Pericardium fibroblast (primary cell): ENCODE measurements around the gene EPHB1.

DNA sequence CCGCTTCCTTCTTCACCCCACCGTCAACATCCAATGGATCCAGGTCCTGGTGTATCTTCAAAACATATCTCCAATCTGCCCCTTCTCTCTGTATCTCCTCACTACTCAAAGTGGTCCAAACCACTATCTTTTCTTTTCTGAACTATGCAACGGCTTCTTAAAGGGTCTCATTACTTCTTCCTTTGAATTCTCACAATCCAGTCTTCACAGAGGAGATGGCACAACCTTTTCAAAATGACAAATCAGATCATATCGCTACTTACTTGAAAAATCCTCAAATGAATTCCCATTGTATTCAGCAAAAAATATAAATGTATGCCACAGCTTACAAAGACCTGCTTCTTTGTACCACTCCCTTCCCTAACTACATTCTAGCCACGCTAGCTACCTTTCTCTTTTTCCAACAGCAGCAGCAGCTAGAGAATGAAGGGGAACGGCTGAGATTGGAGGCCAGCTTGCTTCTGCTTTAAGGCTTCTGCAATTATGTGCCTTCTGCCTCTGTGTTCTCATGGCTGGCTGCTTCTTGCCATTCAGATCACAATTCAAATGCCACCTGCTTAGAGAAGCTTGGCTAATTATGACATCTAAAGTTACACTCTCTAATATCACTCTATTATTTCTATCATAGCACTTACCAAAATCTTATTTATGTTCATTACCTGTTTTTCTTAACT lies 95.4 kb downstream of the RYK start:
- RAMPAGE, long total RNA = no peak

DNA sequence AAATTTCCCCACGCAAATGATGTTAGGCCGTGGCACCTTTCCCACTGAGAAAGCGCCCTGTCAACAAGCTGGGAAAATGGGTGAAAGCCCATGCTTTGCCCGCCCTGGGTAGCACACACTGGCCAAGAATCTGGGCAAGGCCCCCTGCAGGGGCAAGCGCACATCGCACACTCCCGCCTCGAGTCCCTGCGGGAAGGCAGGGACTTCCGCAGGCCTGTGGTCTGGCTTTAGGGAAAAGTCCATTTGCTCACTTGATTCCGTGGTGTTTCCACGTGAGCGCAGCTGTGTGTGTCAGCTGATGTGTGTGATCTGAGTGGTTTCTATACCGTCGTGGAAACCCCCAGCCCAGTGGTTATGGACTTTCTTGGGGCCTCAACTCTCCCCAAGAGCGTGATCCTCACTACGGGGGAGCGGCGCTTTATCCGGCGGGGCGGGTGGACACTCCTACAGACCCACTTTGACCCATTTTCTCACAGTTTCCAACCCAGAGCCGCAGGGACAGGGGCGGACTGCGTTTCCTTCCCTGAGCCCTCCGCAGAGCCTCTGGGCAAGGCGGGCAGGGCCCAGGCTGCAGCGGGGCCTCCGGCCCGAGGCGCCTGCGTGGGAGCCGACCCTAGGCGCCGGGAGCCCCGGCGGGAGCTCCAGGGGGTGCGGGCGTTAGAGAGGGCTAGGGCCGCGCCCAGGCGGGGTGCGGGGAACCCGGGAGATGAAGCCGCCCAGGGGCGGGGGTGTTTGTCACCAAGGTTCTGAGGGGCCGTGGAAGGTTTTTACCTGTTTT lies 61.6 kb downstream of the AMOTL2 start:
- RAMPAGE, long total RNA = no peak

DNA sequence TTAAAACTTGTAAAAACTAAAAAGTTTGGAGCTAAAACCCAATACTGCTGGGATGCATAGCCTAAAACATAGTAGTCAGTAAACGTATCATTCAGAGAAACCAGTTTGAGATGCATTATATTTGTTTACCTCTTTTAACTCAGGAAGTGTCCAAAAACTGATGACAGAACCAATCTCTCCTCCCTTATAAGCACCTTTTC lies 58.4 kb downstream of the CEP63 start:
- RAMPAGE, long total RNA = no peak

- RAMPAGE, long total RNA = no peak
These were observed 13.2 kb upstream of the KY start for GRCh38 chr3:134663899-134664547.

GRCh38 chr3:134794835-134795815 lies at the start of gene EPHB1:
EPHB1 (plus strand) TSS chr3:134795260.
- RAMPAGE, long total RNA = no peak

DNA sequence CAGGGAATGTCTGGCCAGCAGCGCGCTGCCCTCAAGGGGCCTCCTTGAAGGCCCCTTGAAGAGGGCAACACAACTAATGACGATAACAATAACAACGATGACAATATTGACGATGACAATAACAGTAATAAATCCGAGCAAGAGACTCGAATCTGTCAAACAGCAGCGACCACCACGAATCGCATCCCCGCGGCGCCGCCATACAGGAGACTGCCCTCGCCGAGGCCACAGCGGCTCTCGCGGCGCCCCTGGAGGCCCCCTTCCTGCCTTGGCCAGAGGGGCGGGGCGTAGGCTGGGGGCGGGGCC lies 277 bp upstream of the PPP2R3A start:
- RAMPAGE, long total RNA = no peak

GRCh38 chr3:136098715-136099283 lies 97.3 kb downstream of the MSL2 start:
- RAMPAGE, long total RNA = no peak

DNA sequence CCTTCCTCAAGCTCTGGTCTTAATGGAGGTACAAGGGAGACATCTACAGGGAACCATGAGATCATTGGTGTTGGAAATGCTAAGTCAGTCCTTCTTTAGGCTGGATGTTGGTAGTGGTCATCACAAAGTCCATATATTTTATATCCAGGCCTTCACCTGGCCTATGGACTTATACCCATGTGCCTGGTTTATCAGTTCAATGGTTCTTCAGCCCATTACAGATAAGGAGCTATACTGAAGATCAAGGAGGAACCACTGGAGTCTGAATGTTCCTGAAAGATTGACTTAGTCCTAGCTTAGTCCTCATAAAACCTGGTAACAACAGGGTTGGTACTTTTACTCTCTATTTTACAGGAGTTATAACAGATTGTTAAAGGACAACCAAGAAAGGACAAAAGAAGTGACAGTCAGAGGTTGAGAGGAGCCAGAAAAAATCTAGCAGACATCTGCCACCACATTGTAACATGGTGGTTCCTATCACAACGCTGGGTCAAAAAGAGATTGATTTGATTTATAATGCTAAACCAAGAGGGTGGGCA lies 134.8 kb downstream of the STAG1 start:
- RAMPAGE, long total RNA = no peak

DNA sequence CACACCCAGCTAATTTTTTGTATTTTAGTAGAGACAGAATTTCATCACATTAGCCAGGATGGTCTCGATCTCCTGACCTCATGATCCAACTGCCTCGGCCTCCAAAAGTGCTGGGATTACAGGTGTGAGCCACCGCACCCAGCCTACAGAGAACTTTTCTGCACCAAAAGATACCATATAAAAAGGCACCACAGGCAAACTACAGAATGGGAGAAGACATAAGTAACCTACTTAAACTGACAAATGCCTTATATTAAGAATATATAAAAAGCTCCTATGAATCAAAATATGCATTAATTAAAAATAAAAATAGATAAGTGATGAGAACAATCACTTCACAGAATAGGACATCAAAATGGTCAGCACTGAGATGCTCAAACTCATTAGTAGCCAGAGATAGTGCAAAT lies 40.0 kb downstream of the STAG1 start:
- RAMPAGE, long total RNA = no peak

DNA sequence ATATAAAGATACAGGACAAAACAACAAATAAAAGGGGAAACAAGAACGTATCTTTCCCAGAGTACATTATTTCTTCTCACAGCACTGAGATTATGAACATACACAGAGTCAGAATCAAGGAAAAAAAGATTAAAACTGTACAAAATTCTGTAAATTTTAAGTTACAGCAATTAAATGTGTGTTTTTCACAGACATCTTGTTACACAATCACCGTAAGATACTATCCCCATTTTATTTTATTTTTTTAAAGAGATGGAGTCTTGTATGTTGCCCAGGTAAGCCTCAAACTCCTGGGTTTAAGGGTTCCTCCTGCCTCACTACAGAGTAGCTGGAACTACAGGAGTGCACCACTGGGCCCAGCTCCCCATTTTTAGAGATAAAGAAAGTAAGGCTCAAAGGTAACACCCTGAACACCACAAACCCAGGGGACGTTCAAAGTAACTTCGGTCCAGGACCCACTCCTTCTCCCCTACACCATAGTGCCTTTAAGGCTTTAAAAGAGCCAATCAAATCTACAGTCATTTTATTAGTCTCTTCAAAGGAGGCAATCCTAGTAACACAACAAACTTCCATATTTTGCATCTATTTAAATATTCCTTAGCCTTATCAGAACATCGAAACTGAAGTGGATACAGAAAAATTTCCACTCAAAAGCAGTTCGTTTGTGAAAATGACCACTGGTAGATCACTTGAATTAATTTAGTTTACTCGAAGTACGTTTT lies 2.1 kb downstream of the STAG1 start:
- RAMPAGE, long total RNA = no peak

GRCh38 chr3:136858467-136858806 lies 3.6 kb upstream of the NCK1 start:
- RAMPAGE, long total RNA = no peak

- RAMPAGE, long total RNA = no peak
These were observed 1.4 kb upstream of the NCK1 start for GRCh38 chr3:136860596-136861107.

DNA sequence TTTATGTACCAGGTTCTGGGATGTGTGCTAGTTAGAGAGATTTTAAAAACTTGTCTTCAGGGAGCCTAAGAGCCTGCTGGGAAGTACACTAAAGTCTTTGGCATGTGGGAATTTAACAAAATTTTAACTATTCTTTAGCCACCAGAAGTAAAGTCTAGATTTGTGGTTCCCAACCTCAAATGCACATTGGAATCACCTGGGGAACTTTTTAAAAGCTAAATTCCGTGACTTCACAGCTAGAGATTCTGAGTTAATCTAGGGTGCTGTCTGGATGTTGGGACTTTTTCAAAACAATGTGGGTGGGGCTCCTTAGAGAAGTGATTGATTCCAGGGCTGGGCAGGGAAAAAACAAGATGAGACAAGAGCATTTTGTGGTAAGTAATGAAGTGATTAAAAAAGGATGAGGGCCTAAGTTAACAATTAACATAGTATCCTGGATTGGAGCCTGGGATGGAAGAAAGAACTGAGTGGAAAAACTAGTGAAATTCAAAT lies 3.5 kb downstream of the IL20RB start:
- RAMPAGE, long total RNA = no peak

- RAMPAGE, long total RNA = no peak
These were observed 27.0 kb downstream of the IL20RB start for GRCh38 chr3:136984718-136985341.

- RAMPAGE, long total RNA = no peak
These were observed 74.7 kb downstream of the IL20RB start for GRCh38 chr3:137032471-137032928.

- RAMPAGE, long total RNA = no peak
These were observed 980 bp downstream of the DZIP1L start for GRCh38 chr3:138114352-138114903.

DNA sequence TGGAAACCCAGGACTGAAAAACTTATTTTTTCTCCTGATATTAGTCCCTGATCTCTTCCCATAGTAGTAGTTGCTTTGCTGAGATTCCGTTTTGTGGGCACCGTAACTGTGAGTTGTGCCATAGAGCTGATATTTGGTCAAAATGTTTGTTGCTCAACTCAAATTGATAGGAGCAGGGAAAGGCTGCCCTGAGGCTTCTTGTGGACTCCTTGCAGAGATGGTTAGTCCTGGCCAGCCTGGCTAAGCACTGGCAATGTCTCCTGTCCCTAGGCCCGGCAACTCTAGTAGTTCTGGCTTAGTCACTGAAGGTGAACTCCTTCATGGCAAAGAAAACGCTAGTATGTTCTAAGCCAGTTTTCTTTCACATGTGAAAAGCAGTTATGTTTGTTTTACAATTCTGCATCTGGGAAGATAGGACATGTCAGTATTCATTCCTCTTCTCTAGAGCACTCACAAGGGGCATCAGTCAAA lies 695 bp upstream of the DZIP1L start:
- RAMPAGE, long total RNA = no peak

- RAMPAGE, long total RNA = no peak
These were observed 368 bp upstream of the MRAS start for GRCh38 chr3:138347936-138348485.

- RAMPAGE, long total RNA = no peak
These were observed 33.1 kb downstream of the MRAS start for GRCh38 chr3:138381367-138381954.

DNA sequence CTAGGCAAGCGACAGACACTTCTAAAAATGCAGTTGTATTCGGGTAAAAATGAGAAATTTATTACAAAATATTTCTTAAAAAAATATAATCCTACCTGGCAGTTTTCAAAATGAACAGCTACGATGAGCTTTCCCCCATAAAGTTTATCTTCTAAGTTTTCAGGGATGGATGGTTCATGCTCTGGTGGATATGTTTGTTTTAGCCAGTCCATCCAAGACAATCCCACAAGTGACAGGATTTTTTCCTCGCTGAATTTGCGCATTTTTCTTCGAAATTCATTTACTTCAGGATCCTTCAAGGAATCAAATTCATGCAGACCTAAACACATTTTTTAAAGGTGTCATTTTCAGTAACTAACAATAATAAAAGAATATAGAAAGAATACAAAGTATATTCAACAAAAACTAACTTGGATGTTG lies 92.3 kb downstream of the PIK3CB start:
- RAMPAGE, long total RNA = no peak